Endothelial cell of umbilical vein (primary cell): ENCODE measurements around a stretch of chr17.

DNA sequence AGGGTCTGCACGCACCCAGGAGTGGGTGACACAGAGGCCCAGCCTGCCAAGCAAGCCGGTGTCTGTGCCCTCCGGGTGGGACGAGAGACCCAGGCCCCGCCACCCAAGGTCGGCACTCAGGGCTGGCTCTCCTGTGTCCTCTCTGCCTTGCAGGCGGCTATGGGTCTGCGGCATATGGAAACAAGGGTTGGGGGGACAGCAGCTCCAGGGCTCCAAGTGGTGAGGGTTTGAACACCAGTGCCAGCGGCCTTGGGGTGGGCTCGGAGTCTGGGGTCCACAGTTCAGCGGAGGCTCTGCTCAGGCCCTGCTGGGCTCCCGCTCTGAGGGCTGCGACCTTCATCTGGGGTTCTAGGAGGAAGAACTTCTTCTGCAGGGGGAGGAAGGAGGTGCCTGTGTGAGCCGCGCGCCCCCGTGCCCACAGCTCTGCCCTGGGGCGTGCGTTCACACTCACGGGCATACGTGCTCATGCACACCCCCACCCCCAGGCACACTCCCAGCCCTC, 4.6 kb upstream of the CD7 start:
- PRO-cap, result no peak
CAGE:
- cytosol, long polyA minus RNA, result no peak
- cytosol, long polyA plus RNA, result no peak
- long polyA plus RNA, result no peak
- nucleus, long polyA minus RNA, result no peak
- nucleus, long polyA plus RNA, result no peak

- PRO-cap, result no peak
CAGE:
- cytosol, long polyA minus RNA, result no peak
- cytosol, long polyA plus RNA, result no peak
- long polyA plus RNA, result no peak
- nucleus, long polyA minus RNA, result no peak
- nucleus, long polyA plus RNA, result no peak
These were observed 5.6 kb downstream of the SECTM1 start for GRCh38 chr17:82327948-82328297.

- PRO-cap, result no peak
CAGE:
- cytosol, long polyA minus RNA, result no peak
- cytosol, long polyA plus RNA, result no peak
- long polyA plus RNA, result no peak
- nucleus, long polyA minus RNA, result no peak
- nucleus, long polyA plus RNA, result no peak
These were observed 5.7 kb upstream of the OGFOD3 start for GRCh38 chr17:82423977-82424522.

- PRO-cap, result no peak
CAGE:
- cytosol, long polyA minus RNA, result no peak
- cytosol, long polyA plus RNA, result no peak
- long polyA plus RNA, result no peak
- nucleus, long polyA minus RNA, result no peak
- nucleus, long polyA plus RNA, result no peak
These were observed 5.5 kb downstream of the CYBC1 start for GRCh38 chr17:82444787-82445668.

- PRO-cap, result no peak
CAGE:
- cytosol, long polyA minus RNA, result no peak
- cytosol, long polyA plus RNA, result no peak
- long polyA plus RNA, result no peak
- nucleus, long polyA minus RNA, result no peak
- nucleus, long polyA plus RNA, result no peak
These were observed 26.1 kb downstream of the NARF start for GRCh38 chr17:82484549-82485171.

- PRO-cap, result no peak
CAGE:
- cytosol, long polyA minus RNA, result no peak
- cytosol, long polyA plus RNA, result no peak
- long polyA plus RNA, result no peak
- nucleus, long polyA minus RNA, result no peak
- nucleus, long polyA plus RNA, result no peak
These were observed 20.5 kb upstream of the FOXK2 start for GRCh38 chr17:82498992-82499567.

DNA sequence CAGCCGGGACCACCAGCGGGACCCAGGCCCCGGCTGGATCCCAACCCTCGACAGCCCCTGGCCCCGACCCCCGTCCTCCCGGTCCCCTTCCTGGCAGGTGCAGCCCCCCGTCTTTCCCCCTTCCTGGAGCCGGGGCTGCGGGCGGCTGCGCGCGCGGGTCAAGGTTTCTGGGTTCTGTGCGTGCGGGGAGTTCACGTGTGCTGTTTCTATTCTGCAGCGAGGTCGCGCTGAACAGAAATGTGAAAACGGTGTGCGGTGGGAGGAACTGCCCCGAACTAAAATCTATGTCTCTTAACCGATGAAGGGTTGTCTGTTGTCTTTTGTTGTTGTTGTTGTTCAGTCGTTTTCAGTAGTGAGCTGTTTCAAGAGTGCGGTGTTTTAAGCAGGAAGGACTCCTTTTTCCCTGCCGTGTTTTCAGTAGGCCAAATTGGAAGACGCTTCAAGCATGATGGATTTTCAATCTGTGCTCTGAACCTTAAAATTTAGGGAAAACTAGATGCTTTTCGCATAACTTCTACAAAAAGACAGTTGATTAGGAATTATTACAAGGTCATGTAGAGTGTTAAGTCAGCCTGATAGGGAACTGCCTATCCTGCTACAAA, 992 bp downstream of the FOXK2 start:
- PRO-cap, result no peak
CAGE:
- cytosol, long polyA minus RNA, result no peak
- cytosol, long polyA plus RNA, result no peak
- long polyA plus RNA, result no peak
- nucleus, long polyA minus RNA, result no peak
- nucleus, long polyA plus RNA, result no peak

- PRO-cap, result no peak
CAGE:
- cytosol, long polyA minus RNA, result no peak
- cytosol, long polyA plus RNA, result no peak
- long polyA plus RNA, result no peak
- nucleus, long polyA minus RNA, result no peak
- nucleus, long polyA plus RNA, result no peak
These were observed 29.1 kb downstream of the FOXK2 start for GRCh38 chr17:82548533-82549202.

DNA sequence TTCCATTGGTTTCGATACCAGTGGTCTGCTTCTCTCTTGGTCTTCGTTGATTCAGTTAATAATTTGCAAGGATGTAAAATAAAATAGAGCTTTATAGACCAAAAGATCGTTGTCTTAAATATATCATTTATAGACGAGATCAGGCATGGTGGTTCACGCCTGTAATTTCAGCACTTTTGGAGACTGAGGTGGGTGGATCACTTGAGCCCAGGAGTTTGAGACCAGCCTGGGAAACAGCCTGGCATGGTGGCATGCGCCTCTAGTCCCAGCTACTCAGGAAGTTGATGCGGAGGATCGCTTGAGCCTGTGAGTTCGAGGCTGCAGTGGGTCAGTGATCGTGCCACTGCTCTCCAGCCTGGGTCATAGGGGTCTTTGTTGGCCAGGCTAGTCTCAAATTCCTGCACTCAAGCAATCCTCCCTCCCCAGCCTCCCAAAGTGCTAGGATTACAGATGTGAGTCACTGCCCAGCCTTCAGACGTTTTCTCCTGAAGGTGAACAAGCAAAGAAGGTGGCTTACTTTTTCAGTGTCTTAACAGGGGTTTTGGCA, 41.1 kb downstream of the FOXK2 start:
- PRO-cap, result no peak
CAGE:
- cytosol, long polyA minus RNA, result no peak
- cytosol, long polyA plus RNA, result no peak
- long polyA plus RNA, result no peak
- nucleus, long polyA minus RNA, result no peak
- nucleus, long polyA plus RNA, result no peak

GRCh38 chr17:82592134-82593110, 55.8 kb downstream of the WDR45B start:
- PRO-cap, result no peak
CAGE:
- cytosol, long polyA minus RNA, result no peak
- cytosol, long polyA plus RNA, result no peak
- long polyA plus RNA, result no peak
- nucleus, long polyA minus RNA, result no peak
- nucleus, long polyA plus RNA, result no peak

DNA sequence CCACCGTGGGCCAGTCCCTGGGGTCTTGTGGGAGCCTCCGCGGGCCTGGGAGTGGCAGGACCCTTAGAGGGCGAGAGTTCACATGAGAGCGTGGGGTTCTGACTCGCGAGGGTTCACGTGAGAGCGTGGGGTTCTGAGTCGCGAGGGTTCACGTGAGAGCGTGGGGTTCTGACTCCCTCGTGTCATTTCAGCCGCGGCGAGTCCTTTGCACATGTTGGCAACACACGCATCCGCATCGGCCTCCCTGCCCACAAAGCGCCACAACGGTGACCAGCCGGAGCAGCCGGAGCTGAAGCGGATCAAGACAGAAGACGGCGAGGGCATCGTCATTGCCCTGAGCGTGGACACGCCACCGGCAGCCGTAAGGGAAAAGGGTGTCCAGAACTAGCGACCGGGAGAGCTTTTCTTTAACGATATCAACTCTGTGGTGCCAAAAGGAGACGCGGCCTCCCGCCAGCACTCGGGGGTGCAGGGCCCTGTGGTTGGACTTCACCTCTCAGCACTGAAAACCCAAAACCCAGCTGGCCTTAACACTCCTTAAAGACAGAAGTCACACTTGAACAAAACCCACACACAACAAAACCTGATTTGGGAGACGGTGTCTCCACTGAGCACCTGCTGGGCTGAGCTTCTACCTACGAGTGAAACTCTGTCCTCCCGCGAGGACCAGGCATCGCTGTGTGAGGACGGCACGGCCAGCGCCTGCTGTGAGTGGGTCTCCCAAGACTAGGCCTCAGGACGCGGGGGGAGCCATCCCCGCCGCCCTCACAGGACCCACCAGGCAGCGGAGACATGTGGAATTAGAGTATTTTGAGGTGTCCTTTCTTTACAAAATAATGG, 46.9 kb downstream of the WDR45B start:
- PRO-cap, result no peak
CAGE:
- cytosol, long polyA minus RNA, result no peak
- cytosol, long polyA plus RNA, result no peak
- long polyA plus RNA, result no peak
- nucleus, long polyA minus RNA, result no peak
- nucleus, long polyA plus RNA, result no peak

- PRO-cap, result no peak
CAGE:
- cytosol, long polyA minus RNA, result no peak
- cytosol, long polyA plus RNA, result no peak
- long polyA plus RNA, result no peak
- nucleus, long polyA minus RNA, result no peak
- nucleus, long polyA plus RNA, result no peak
These were observed 33.0 kb downstream of the WDR45B start for GRCh38 chr17:82614741-82616138.

DNA sequence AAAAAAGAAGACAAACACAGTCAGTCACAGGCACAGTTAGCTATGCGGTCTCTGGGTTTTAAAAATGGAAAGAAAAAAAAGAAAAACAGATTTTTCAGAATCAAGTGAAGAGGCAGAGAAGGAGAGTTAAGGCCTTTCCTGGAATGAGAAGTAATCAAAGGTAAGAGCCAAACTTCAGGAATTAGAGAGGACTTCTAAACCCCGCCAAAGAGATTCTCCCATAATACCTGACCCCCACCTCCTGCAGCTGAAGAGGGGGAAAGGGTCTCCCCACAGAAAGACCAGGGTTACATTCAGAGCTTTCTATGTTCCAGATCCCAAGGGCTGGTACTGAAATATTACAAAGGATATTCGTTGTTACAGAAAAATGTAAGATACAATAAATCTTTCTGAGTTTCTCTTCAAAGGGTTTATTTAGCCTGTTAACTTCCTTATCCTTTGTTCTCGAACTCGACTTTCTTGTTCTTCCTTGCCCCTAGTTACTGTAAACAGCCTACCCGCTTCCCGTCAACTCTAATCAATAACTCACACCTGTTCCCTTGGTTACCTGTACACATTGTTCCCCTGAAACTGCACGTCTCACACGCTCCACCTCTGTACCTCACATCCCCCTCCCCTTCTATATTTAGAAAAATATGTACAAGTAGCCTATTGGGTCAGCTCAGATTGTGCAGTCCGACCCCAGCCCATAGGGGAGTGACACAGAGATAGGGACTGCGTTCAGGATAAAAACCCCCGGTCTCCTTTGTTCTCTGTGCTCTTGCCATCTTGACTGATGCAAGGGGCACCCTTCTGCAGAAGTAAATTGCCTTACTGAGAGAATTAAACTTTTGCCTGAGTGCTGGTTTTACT, 11.7 kb downstream of the WDR45B start:
- PRO-cap, result no peak
CAGE:
- cytosol, long polyA minus RNA, result no peak
- cytosol, long polyA plus RNA, result no peak
- long polyA plus RNA, result no peak
- nucleus, long polyA minus RNA, result no peak
- nucleus, long polyA plus RNA, result no peak

DNA sequence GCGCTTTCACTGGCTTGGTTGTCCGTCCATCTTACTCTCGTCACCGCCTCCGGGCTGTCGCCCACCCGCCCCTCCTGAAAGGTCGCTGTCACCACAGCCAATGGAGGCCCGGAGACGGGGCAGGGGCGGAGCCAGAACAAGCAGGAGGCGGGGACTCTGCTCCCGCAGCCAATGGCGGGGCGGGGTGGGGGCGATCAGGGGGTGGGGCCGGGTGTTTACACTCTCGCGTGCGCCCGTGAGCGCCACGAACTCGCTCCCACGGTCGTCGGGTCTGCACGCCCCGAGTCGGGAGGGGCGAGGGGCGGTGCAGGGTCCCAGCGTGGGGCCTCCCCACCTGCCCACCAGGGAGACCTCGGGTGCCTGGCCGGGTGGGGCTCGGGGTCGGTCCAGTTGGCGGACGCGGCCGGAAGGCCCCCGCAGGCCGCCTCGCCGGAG, 308 bp upstream of the RAB40B start:
- PRO-cap, result bidirectional peak, plus-strand start at position 220 of the sequence, minus-strand start outside the sequence
CAGE:
- cytosol, long polyA minus RNA, result no peak
- cytosol, long polyA plus RNA, result no peak
- long polyA plus RNA, result no peak
- nucleus, long polyA minus RNA, result no peak
- nucleus, long polyA plus RNA, result no peak

GRCh38 chr17:82702410-82702941, 4.0 kb upstream of the RAB40B start:
- PRO-cap, result no peak
CAGE:
- cytosol, long polyA minus RNA, result no peak
- cytosol, long polyA plus RNA, result no peak
- long polyA plus RNA, result no peak
- nucleus, long polyA minus RNA, result no peak
- nucleus, long polyA plus RNA, result no peak

DNA sequence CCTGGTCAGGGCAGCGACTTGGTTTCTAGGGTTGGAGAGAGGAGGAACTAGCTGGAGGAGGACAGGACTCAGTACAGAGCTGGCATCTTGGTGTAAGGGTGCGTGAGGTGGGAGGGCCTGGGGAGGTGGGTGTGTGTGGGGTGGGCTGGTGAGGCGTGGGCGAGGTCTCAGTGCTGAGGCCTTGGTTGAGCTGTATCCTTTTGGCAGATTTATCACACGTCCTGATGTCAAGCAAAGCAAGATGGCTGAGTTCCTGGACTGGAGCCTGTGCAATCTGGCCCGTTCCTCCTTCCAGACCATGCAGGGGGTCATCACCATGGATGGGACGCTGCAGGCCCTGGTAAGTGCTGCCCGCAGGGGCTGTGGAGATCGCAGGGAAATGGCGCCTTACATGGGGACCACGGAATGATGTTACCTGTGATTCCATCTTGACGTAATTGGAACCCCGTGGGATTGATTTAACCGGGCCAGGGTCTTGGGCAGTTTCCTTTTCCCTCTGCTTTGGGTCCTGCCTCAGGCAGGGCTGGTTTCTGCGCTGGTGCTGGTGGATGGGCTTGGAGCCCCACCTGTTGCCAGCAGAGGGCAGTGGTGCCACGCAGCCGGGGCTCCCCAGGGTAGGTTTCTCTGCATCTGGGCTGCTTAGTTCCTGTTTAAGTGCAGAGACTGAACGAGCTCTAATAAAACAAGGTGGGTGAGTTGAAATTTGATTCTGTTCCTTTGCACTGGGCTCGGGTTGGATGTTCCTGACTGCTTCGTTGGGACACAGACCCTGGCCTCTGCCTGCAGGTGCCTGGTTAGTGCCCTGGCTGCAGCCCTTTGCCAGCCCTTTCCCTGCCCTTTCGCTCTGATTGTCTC, 29.7 kb downstream of the TBCD start:
- PRO-cap, result no peak
CAGE:
- cytosol, long polyA minus RNA, result no peak
- cytosol, long polyA plus RNA, result no peak
- long polyA plus RNA, result no peak
- nucleus, long polyA minus RNA, result no peak
- nucleus, long polyA plus RNA, result no peak

- PRO-cap, result no peak
CAGE:
- cytosol, long polyA minus RNA, result no peak
- cytosol, long polyA plus RNA, result no peak
- long polyA plus RNA, result no peak
- nucleus, long polyA minus RNA, result no peak
- nucleus, long polyA plus RNA, result no peak
These were observed 8.6 kb downstream of the ZNF750 start for GRCh38 chr17:82831126-82831785.

- PRO-cap, result no peak
CAGE:
- cytosol, long polyA minus RNA, result no peak
- cytosol, long polyA plus RNA, result no peak
- long polyA plus RNA, result no peak
- nucleus, long polyA minus RNA, result no peak
- nucleus, long polyA plus RNA, result no peak
These were observed 563 bp upstream of the ZNF750 start for GRCh38 chr17:82840381-82840789.

- PRO-cap, result no peak
CAGE:
- cytosol, long polyA minus RNA, result no peak
- cytosol, long polyA plus RNA, result no peak
- long polyA plus RNA, result no peak
- nucleus, long polyA minus RNA, result no peak
- nucleus, long polyA plus RNA, result no peak
These were observed 72.7 kb upstream of the ZNF750 start for GRCh38 chr17:82912321-82913104.

GRCh38 chr17:83012778-83013099, 38.8 kb downstream of the B3GNTL1 start:
- PRO-cap, result no peak
CAGE:
- cytosol, long polyA minus RNA, result no peak
- cytosol, long polyA plus RNA, result no peak
- long polyA plus RNA, result no peak
- nucleus, long polyA minus RNA, result no peak
- nucleus, long polyA plus RNA, result no peak